Neuron (in vitro differentiated cells): ENCODE results near the genes OR1J4 and ZBTB26.

DNA sequence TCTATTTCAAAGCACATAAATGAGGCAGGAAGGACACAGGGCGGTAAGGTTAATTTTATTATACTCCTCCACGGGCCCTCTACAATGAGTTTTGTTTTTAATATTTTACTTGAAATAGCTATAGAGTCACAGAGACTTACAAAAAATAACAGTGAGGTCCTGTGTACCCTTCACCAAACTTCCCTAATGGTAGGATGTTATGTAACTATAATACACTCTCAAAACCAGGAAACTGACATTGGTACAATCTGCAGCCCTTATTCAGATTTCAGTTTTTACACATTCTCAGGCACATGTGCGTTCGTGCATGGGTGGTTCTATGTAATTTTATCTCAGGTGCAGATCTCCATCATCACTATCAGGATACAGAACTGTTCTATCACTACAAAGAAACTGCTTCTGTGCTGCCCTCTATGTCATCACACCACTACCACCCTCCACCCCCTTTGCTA is 16.5 kb downstream of the RAB14 start:
- PRO-cap, result no peak

DNA sequence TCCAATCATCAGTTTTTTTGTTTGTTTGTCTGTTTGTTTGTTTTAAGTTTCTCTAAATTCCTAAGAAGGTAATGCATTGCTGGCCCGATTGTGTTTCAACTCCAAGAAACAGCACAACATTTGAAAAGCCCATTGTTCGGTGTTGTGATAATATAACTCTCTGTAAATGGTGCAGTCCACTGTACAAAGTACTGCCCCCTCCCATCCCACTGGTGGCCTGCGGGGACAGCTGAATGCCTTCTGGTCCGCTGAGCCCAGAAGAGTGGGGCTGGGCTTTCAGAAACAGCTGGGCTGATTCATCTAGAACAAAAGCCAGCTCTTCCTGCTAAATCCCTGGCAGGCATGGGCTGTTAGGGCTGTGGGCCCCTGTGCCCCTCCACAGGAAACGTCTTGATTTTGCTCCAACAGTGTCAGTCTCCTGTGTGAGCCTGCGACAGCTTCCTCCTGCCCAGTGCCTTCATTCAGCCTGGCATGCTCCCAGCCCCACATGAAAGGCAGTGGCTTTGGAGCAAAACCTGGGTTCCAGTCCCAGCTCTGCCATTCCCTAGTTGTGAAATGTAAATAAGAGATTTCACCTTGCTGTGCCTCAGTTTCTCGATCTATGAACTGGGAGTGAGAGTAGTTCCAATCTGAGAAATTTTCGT is 6.9 kb upstream of the GSN start:
- PRO-cap, result unidirectional peak, plus-strand start at position 407 of the sequence

- PRO-cap, result no peak
Observed at GRCh38 chr9:121268462-121269370, 754 bp downstream of the GSN start.

GRCh38 chr9:121271901-121272499 is 4.0 kb downstream of the GSN start:
- PRO-cap, result no peak

- PRO-cap, result no peak
Observed at GRCh38 chr9:121284253-121284928, 16.4 kb downstream of the GSN start.

GRCh38 chr9:121298520-121299365 is 30.8 kb downstream of the GSN start:
- PRO-cap, result no peak

DNA sequence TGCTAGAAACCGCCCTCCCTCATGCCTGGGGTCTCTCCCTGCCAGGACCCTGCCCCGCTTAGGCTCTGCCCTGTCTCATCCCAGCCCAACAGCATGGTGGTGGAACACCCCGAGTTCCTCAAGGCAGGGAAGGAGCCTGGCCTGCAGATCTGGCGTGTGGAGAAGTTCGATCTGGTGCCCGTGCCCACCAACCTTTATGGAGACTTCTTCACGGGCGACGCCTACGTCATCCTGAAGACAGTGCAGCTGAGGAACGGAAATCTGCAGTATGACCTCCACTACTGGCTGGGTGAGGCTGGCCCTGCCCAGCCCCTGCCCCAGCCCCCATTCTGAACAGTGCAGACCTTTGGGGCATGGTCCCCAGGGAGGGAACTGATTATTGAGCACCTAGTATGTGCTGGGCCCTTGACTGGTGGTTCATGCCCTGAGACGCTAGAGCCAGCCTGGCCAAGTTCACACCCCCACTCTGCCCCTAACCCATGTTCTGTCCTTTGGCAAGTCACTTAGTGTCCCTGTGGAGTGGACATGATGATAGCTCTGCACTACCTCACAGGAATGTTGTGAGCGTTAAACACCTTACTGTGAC is 34.0 kb downstream of the GSN start:
- PRO-cap, result no peak

- PRO-cap, result no peak
Observed at GRCh38 chr9:121326868-121327683, 43.0 kb downstream of the STOM start.

DNA sequence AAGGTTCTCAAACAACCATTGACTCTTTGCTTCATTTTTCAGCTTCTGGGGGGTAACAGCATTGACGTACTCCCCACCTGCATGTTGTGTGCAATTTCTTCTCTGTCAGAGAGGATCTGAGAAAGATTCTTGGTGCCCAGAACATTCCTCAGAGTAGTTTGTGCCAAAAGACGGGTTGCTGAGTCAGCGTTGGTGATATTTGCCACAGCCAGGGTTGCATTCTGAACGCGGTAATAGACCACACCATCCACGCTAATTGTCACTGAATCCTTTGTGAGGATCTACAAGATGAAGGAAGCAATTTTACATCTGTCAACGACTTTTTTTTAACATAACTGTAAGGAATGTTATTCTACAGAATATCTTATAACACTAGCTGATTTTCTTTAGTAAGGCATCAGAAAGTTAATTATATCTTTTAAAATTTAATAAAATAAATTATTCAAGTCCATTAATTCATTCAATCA is 21.0 kb downstream of the STOM start:
- PRO-cap, result no peak

- PRO-cap, result no peak
Observed at GRCh38 chr9:121652133-121653182, 1.0 kb downstream of the DAB2IP start.

- PRO-cap, result no peak
Observed at GRCh38 chr9:121660283-121660797, 8.9 kb downstream of the DAB2IP start.

GRCh38 chr9:121737320-121738147 is 86.1 kb downstream of the DAB2IP start:
- PRO-cap, result no peak

DNA sequence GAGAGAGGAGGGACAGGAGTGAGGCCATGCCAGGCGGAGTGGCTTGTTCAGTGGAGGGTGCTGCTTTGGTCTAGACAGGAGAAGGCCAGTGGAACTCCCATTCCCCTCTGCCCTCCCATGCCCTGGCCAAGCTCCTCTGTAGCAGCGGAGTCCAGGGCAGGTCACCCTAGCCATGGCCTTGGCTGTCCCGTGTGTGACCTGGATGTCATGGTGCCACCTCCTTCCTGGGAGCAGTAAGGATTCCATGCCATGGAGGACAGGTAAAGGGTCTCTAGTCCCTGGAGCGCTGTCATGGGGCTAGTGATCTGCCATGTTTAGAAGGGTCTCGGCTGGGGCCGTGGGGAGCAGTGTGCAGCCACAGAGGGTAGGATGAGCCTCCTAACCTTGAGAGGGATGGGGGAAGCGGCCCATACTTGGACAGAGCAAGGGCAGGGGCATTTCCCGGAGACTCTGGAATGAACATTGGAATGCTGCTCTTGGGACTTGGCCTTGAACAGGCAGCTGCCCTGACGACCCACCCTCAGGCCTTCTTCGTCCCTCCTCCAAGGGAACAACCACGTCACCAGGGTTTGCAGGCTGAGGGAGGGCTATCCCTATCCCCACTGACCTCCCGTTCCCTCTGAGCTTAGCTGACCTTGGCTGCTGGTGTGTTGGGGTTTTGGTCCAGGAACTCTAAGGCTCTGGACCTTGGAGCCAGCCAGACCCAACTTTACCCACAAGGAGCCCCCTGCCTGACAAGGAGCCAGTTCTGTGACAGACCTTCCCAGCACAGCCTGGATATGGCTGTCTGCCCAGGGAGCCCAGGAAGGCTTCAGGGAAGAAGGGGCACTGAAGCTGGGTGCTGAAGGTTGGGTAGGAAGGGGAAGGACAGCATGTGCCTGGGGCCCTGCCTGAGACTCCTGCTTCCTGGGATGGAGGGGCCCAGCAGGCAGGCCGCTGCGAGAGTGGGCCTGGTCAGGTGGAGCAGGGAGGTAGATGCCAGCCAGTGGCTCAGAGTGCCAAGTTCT is 100.6 kb downstream of the DAB2IP start:
- PRO-cap, result no peak

- PRO-cap, result no peak
Observed at GRCh38 chr9:121837513-121838170, 186.2 kb downstream of the DAB2IP start.

GRCh38 chr9:121963450-121964259 is 129.5 kb downstream of the TTLL11 start:
- PRO-cap, result no peak

GRCh38 chr9:122115857-122116633 is 22.9 kb upstream of the TTLL11 start:
- PRO-cap, result no peak

GRCh38 chr9:122394213-122394757 is 23.5 kb downstream of the PTGS1 start:
- PRO-cap, result no peak

DNA sequence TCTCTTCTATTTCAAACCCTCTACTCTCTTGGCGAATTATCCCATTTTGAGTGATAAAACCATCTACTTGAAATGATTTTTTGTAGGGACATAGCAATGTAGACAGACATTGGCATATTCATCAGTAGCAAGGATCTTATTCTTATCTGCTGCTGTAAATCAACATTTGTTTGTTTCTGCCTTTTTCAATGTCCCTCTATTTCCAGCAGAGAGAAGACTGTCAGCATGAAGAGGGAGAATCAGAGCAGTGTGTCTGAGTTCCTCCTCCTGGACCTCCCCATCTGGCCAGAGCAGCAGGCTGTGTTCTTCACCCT is at the start of gene OR1J4:
OR1J4 (plus strand) TSS at position 226 of the 314 bp plus-strand sequence.
- PRO-cap, result no peak

DNA sequence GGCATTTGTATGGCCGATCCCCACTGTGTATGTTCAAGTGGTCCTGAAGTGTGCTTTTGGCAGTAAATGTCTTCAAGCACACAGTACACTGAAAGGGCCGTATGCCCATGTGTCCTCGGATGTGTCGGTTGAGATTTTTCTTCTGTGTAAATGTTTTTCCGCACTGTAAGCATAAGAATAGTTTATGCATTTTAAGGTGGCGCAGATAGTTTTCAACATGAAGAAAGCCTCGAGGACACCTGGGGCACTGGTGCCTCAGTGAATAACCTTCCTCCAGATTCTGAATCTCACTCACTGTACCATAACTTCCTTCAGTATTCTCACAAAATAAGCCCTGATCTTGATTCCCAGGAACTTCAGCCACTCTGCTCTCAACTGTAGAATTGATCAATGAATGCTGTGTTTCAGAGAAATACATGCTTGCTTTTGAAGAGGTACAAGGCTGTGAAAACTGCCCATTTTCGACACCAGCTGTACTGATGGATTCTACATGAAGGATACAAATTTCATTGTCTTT is 2.1 kb downstream of the ZBTB6 start:
- PRO-cap, result no peak

GRCh38 chr9:122930972-122931859 is at the start of gene ZBTB26:
Gene ZBTB26 (minus strand): TSS chr9:122931512.
- PRO-cap, result unidirectional peak, plus-strand start at chr9:122931064; bidirectional peak, plus-strand start at chr9:122931311, minus-strand start at chr9:122931184; bidirectional peak, plus-strand start at chr9:122931714, minus-strand start at chr9:122931492